ENCODE measurements around a stretch of chr1.

DNA sequence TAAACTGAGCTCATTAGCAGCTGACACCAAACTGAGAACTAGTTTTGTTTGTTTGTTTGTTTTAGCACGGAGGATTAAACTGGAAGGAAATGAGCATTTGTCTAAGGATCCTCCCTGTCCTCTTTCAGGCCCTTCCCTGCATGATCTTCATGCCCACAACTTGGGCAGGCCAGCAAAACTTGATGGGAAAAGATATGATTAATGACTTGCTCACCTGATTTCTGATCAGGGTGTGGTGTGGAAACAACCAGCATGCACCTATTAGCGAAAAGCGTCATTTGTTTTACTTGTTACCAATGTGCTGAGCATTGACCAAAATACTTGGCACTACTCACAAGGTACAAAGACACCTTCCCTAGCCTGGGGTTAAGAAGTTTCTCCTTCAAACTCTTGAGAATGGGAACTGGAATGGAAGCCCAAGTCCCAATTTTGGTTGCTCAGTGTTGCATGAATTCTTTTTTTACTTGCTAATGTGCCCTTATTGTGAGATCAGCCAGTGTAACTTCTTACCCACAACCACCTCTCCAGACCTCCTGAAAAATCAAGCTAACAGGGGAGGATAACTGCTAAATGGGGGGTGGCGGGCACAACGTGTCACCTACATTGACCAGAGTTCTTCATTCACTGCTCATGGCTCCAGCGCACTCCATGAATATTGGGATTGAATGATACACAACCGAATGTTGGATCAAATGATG lies 77.6 kb downstream of the NDUFS5 start:
- RRBS = no CpG with 5 or more reads among the region's 7 CpGs

DNA sequence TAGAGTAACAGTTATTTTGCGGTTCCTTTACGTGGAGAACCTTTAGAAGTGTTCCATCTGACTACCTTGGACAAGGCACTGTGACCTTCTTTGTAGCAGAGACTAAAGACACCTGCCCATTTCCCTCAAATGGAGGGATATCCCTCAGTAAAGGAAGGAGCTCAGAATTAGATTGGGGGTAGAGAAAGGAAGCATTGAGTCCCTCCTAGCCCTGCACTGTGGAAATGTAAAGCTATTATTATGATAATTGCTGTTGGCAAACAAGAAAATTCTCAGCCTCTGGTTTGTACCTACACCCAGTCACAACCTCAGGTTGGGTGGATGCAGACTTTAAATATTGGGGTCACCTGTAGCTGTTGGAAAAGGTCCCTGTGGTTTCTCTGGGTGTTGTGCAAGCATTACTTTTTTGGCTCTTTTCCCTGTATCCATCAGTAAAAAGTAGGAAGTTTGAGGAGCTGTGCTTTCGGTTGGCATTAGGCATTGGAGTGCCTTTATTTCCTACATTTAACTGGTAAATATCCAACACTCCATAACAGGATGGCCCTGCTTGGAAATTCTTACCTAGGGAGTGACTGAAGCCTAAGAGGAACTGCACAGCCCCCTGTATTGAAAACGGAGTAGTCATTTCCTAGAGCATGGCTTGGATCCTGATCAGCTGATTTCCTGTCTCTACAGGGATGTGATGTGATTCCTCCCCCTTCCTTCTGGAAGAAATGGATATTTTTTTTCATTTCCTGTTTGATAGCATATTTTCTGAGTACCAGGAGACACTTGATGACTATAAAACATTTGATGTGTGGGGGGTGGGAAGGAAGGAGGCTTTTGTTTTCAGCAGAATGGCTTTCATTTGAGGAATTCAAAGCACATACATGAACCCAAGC lies 72.3 kb upstream of the MACF1 start:
- RRBS = no CpG with 5 or more reads among the region's 4 CpGs

DNA sequence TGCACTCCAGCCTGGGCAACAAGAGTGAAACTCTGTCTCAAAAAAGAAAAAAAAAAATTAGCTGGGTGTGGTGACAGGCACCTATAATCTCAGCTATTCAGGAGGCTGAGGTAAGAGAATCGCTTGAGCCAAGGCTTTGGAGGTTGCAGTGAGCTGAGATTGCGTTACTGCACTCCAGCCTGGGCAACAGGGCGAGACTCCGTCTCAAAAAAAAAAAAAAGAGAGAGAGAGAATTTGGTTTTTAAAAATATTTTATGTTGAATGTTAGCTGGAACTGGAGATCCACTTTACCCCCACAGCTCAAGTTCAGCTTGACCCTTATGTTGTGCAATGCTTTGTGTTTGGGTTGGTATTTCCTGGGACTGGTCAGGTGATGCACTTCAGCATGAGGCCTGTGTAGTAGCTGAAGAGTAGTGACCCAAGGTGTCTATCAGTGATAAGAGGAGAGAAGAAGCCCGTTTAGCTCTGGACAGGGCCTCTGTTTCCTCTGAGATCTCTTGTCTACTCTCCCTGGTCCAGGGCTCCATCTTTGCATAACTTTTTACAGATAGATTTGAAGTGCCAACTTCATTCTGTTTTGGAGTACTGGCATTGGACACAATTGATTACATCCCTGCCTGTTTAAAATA lies 36.7 kb upstream of the MACF1 start:
- RRBS = no CpG with 5 or more reads among the region's 5 CpGs

DNA sequence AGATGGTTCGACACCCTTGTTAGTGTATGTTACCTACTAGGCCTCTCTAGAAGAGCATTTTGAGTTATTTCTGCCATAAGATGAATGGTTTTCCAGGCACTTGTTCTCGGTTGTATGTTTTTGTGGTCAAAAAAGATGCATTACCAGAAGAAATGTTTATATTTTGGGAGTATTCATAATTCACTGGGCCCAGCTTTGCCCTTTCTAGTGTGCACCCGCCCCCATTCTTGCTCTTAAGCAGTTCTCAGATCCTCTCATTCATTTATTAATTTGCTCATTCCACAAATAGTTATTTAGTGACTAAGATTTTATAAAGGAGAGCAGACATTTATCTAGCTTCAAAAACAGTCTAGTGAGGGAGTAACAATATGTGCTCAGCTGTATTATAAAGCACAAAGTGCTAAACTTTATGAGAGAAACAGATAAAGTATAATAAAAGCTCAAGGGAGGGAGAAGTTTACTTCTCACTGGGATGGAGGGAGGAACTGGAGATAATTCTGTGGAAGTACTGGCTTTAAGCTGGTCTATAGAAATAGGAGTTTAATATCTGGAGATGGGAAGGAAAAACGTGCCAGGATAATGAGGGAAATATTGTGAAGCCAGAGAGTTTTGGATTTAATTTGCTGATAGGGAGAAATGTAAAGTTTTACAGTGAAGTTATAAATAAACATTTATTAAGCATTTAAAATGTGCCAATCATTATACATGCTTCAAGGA lies 9.2 kb upstream of the MACF1 start:
- RRBS = no CpG with 5 or more reads among the region's 4 CpGs

GRCh38 chr1:39296356-39296660 lies 91.8 kb downstream of the MACF1 start:
- RRBS = no CpG with 5 or more reads among the region's 1 CpG

- RRBS = no CpG with 5 or more reads among the region's 8 CpGs
These were observed 129.2 kb downstream of the MACF1 start for GRCh38 chr1:39333473-39334223.

- RRBS = no CpG with 5 or more reads among the region's 2 CpGs
These were observed 131.4 kb downstream of the MACF1 start for GRCh38 chr1:39335549-39336680.

DNA sequence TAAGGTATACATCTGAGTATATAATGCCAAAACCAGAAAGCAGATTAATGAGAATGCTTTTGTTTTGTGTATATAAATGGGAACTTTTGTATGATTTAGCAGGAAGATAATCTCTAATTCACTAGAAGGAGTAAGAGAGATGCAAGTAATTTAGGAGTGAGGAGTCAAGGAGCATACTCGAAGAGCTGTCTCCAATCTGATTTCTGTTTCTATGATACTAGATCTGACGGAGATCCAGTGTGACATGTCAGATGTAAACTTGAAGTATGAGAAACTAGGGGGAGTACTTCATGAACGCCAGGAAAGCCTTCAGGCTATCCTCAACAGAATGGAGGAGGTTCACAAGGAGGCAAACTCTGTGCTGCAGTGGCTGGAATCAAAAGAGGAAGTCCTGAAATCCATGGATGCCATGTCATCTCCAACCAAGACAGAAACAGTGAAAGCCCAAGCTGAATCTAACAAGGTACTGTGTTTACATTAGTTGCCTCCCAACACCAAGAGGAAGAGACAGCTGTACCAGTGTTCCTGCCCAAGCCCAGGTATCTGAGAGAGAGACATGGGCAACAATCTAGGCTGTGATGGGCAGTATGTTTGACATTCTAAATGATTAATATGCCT lies 112.3 kb upstream of the BMP8A start:
- RRBS = no CpG with 5 or more reads among the region's 3 CpGs

DNA sequence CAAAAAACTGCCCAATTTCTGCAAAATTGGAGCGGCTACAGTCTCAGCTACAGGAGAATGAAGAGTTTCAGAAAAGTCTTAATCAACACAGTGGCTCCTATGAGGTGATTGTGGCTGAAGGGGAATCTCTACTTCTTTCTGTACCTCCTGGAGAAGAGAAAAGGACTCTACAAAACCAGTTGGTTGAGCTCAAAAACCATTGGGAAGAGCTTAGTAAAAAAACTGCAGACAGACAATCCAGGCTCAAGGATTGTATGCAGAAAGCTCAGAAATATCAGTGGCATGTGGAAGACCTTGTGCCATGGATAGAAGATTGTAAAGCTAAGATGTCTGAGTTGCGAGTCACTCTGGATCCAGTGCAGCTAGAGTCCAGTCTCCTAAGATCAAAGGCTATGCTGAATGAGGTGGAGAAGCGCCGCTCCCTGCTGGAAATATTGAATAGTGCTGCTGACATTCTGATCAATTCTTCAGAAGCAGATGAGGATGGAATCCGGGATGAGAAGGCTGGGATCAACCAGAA lies 104.1 kb upstream of the BMP8A start:
- RRBS = no CpG with 5 or more reads among the region's 5 CpGs

- RRBS = no CpG with 5 or more reads among the region's 7 CpGs
These were observed 31.0 kb upstream of the BMP8A start for GRCh38 chr1:39460394-39460916.

GRCh38 chr1:39733020-39733686 lies 5.5 kb upstream of the PPIE start:
- RRBS = no CpG with 5 or more reads among the region's 8 CpGs

- RRBS = no CpG with 5 or more reads among the region's 23 CpGs
These were observed 5.1 kb upstream of the OXCT2 start for GRCh38 chr1:39776068-39776892.

DNA sequence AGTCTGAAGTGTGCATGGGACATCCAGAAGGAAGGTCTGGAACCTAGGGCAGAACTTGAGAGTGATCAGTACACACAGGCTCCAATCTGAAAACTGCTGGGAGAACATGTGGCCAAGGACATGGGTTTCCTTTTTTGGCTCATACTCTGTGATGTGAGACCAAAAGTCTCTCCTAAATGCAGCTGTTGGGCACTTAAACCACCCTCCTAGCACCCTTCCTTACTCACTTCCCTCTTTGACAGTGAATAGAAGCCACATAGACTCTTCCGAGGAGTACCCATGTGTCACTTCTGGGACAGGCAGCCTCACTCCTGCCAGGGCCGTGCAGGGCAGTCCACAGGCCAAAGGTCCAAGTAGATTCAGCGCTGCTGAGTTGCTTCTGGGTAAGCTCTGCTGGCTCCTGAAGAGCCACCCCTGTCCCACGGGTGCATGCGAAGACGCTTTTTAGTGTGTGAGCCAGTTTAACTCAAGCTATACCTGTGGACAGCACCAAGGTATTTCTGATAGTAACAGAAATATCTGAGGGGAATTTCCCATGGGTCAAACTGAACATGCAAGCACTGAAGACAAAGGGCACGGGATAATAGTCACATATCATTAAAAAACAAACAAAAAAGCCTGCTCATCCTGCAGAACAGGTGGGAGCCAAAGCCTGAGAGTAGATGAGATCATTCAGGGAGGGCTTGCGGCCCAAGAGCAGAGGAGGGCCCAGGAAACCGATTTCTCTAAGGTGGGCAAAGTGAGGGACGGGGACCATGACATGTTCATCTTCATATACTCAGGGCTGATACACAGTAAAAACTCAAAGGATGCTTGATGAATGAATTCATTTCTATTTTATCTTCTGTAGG lies 36.9 kb upstream of the BMP8B start:
- RRBS = no CpG with 5 or more reads among the region's 10 CpGs

- RRBS = no CpG with 5 or more reads among the region's 5 CpGs
These were observed 5.8 kb downstream of the TRIT1 start for GRCh38 chr1:39877356-39878033.

DNA sequence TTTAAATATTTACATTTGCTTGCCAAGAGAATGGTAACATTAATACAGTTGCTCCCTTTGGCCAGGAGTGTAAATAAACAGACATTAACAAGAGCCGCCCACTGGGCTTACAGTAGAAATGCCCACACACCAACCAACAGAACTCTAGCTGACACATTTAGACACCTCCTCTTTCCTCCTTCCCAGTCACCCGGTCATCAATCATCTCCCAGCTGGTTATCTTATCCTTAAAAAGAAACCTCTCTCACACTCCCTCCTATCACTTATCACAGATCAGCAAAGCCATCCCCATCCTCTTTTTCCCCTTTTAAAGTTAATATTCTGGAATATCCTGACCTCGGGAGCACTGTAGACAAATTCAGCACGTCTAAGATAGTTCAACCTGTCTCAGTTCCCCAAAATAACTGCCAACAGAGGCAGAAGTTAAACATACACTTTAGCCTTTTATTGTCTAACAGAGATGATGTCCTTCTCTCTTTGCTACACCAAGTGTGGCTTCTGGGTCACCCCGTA lies 9.0 kb downstream of the MYCL start:
- RRBS = no CpG with 5 or more reads among the region's 5 CpGs

GRCh38 chr1:39969042-39969866 lies 14.3 kb downstream of the MFSD2A start:
- RRBS = 75% methylated on average over 4 of the region's 17 CpGs

DNA sequence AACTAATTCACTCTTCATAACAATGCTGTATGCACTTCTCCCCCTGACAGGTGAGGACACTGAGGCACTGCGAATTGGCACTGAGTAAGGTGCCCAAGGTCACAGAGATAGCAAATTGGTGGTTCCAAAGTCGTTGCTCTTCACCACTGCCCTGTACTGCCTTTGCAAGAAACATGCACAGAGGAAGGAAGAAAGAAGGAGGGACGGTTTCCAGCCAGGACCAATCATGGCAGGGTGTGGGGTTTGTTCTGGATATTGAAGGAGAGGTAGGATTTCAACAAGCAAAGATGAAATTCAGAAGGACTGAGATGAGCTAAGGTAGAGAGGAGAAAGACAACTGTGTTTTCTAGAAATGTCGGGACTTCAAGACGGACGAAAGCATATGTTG lies 471 bp upstream of the PPT1 start:
- RRBS = no CpG with 5 or more reads among the region's 6 CpGs

GRCh38 chr1:40237913-40238687 lies 9.6 kb upstream of the TMCO2 start:
- RRBS = no CpG with 5 or more reads among the region's 4 CpGs

DNA sequence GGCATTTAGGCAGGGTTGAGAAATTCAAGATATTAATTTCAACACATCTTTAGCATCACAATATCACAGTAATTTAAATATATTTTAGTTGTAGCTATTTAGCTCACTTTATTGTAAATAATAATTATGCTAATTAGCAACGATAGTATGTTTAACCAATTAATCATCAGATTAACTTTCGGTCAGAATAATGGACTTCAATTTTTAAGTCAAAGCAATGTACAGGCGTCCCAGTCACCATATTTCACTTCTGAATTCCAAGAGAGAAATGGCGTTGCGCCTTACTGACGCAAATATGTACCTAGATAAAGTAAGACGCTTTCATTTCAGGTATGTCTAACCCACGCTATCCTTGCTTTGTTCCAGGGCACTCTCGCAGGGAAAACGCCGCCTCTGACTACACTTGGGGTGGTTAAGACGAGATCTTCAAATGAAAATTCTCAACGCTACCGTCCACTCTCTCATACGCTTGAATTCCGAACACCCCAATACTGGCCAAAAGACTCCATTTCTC lies 875 bp upstream of the ZMPSTE24 start:
- RRBS = no CpG with 5 or more reads among the region's 16 CpGs